Thoracic aorta (tissue), 1 donor: ENCODE measurements around a stretch of chr4.

GRCh38 chr4:147618157-147618793 is 1.1 kb downstream of the TMEM184C start:
- RAMPAGE, long total RNA, result no peak

DNA sequence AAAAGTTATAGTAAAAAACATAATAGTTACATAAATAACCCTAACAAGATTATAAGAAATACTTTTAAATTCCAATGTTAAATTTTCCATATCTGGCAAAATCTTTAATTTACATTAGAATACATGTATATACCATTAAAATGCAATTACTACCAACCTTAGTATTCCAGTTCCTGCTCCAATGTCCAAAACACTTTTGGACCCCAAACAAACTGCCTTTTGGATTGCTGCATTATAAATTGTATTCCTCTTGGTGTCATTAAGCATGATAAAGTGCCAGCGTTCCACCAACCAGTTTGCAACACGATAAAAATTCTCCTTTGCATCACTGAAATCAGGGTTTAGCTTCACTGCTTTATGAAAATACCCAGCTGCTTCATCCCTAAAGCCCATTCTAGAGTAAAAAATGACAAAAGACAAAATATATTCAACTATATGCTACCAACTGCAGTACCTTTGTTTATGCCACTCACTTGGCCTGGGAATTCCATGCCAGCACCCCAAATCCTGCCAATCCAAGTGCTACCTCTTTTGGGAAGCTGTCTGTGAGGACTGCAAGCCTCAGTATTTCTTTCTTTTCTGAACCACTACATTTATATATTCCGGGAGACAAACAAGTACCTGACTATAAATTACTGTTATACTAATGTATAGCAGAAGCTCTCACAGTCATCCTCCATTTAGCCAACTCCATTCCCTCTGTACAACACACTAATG is 10.3 kb downstream of the PRMT9 start:
- RAMPAGE, long total RNA, result start-site peak on the minus strand centred at position 9 of the sequence, 854 bp wide, 12 reads

- RAMPAGE, long total RNA, result no peak
Measured at GRCh38 chr4:147816288-147816742, 84.4 kb downstream of the ARHGAP10 start.

DNA sequence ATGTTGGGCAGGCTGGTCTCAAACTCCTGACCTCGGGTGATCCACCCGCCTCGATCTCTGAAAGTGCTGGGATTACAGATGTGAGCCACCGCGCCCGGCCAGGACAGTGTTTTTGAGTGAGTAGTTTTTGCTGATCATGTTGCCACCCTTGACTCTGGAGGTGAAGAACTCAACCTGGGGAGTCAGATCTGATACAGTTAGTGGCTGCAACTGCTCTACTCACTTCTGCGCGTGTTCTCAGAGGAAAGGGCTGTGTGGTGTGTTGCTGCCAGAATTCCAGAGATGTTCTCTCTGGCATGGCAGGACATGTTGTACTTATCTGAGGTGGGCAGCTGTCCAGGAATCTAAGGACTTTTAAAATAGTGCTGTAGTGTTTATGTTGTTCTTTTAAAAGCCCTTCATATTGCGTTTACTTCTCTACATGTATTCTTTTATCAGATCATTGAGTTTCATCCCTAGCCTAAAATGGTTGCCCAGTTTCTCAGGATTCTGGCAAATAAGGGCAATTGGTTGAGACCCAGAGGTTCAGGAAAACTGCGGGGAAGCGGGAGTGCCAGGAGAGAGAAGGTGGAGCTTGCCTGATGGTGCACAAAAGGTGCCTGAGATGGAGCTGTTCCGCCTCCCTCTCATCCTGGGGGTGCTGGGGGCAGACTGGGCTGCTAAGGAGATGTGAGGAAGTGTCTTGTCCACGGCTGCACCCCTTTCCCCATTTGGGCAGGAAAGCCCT is 97.7 kb downstream of the ARHGAP10 start:
- RAMPAGE, long total RNA, result no peak

DNA sequence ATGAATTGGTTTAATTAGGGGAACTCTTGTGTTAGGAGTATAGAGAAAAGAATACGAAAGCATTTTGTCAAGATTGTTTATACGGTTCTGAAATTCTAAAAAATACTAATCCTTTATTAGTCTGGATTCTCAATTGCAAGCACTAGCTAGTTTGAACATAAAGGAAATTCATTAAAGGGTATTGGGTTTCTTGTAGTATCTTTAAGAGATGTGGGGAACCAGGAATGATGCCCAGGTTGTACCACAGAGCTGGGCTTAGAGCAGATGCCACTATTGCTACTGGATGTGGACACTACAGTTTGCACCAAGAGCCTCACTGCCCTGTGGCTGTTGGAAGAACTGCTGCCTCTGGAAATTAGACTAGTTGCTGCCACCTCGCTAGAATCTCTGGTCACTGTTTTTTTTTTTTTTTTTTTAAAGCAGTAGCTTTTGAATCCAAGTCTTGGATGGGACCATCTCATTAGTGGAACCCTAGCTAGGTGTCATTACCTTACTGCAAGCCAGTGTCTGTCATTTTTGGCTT is 105.4 kb downstream of the ARHGAP10 start:
- RAMPAGE, long total RNA, result no peak

DNA sequence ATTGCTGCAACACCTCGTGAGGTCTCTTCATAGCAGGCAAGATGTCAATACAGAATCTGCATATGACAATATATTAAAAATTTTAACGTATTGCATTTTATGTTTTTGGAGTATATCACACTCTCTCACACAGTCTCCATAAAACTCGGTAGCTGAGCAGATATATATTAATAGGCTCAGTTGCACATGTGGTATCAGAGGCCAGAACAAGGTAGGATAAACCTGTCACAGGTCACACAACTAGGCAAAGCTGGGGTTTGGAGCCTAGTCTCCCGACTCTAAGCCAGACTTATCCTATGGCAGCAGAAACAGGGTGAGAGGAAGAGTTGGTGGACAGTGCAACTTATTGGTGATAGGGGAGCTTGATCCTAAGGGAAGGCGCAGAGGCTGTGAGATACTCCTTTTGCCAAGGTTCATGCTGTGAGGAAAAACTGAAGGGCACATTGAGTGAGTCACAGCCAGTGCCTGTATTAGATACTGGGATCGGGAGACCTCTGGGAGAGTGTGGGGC is 195.6 kb downstream of the ARHGAP10 start:
- RAMPAGE, long total RNA, result start-site peak on the plus strand centred at position 334 of the sequence, 183 bp wide, 35 reads

DNA sequence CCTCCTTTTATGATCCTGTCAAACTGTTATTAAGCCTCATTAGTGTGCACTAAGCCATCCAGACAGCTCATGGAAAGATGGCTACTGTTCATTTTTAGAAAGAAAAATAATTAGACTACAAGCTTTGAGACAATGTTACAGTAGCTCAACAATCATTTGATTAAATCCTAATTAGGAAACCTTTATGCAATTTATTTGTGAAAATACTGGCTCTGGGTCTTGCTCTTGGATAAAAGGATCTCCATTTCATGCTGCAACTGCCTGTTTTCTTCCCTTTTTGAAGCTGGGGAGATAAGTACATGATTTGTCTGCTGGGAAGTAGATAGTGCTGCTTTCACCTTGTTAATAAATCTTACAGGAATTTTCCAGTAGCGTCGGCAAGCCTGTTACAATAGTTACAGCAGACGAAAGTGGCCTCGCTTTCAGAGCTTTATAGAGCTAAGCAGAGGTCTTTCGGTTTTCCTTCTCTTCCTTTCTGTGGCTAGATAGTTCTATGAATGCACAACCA is 237.5 kb downstream of the ARHGAP10 start:
- RAMPAGE, long total RNA, result no peak

DNA sequence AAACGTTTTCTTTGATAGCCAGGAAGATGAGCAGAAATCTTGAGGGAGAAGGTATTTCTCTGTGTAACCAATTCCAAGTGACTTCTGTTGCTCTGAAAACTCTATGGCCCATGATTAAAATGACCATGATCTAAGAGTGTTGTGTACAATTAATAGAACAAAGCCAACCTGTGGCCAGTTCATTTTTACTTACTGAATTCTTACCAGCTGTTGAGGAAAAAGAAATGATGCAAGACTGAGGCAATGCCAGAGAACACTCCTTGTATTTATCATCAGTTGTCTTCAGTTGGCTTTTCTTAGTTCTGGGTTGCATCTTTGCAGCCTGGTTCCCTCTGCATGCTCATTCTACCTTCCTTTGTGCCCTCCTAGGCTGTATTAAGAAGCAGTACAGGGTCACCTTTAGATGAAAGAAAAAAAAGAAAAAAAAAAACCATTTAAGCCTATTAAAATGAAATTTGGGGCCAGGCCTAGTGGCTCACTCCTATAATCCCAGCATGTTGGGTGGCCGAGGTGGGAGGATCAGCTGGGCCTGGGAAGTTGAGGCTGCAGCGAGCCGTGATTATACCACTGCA is 298.7 kb downstream of the ARHGAP10 start:
- RAMPAGE, long total RNA, result no peak

DNA sequence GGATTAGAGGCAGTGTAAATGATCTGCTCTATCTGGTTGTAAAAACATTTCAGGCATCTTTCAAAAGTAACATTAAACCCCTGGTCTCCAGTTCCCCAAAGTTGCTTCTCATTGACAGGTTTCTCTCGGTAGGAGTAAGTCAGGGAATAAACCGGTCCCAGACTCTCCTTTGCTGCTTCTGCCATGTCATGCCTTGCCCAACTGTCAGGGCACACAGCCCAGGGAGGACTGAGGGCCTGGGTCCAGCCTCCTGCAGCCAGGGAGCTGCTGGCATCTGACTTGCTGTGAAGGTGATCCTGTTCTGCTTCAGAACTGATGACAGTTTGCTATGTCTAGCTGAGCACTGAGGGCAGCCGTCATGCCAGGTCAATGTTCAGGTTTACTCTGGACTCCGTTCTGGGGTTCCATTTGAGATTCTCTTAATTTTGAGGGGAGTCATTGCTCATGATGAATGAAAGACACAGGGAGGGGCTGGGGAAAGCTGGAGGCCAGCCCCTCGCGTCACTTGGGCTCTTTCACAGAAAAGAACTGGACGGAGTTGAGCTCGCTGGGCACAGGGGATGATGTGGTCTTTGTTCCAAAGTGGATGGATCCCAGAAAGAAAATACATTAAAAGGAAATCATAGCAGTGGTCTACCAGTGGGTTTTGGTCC is 312.4 kb downstream of the ARHGAP10 start:
- RAMPAGE, long total RNA, result no peak

DNA sequence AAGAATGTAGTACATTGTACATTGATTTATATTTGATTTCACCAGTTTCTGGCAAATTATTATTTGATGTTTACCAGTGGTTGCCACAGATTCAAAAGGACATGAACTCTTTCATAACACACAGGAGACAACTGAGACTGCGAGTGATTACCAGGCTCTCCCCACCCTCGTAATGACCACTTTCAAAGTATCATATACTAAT is 158.5 kb downstream of the NR3C2 start:
- RAMPAGE, long total RNA, result no peak

GRCh38 chr4:148422910-148423796 is 19.1 kb downstream of the NR3C2 start:
- RAMPAGE, long total RNA, result start-site peak on the minus strand at chr4:148423404-148423507, 5 reads; start-site peak on the minus strand at chr4:148423608-148423725, 7 reads

- RAMPAGE, long total RNA, result no peak
Measured at GRCh38 chr4:148434081-148434577, 8.1 kb downstream of the NR3C2 start.

GRCh38 chr4:148445220-148446037 is 3.2 kb upstream of the NR3C2 start:
- RAMPAGE, long total RNA, result start-site peak on the minus strand at chr4:148445250-148445327, 5 reads

DNA sequence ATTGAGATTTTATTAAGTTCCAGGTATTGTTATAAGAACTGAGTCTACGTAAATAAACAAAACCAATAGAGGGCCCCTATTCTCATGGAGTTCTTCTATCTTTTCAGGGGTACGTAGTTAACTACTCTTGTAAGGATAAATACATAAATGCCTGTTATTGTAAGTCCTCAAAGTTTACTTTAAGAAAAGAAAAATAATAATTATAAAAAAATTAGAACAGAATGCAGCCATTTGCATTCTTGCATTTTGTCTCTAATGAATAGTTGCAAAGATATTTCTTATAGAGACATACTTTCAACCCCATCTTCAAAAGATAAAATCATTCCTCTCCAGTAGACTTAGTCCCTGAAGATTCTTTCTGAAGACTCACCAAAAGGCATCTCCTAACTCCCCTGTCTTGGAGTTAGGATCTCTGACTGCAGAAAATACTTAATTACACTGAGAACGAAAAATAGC is 71.6 kb upstream of the NR3C2 start:
- RAMPAGE, long total RNA, result no peak

DNA sequence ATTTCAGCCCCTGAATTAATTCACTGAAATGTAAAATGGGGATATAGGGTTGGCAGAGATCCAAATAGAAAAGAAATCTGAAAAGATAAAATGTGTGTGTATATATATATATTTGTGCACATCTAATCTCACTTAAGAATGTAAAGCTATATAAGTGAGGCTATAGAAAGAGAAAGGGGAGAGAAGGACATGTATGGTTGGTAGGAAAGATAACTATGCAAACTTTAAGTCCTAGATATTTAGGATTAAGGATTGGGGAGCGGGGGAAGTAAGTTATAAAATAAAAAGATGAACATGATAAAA is 608.0 kb upstream of the NR3C2 start:
- RAMPAGE, long total RNA, result no peak

DNA sequence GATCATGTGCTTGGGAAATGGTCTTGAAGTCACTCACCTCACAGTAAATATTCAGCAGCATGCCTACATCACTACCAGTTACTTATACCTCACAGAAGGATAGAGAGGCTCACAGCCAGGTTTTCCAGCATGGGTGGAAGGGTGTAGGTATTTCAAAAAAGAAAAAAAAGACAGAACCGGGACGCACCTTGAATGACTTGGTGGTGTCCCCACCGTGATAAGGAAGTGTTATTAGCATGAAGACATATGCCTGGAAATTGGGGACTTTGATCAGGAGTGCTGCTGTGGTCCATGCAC is 633.6 kb downstream of the IQCM start:
- RAMPAGE, long total RNA, result no peak

- RAMPAGE, long total RNA, result start-site peak on the plus strand at chr4:150078762-150078803, 36 reads
Measured at GRCh38 chr4:150078522-150079109, 371 bp downstream of the DCLK2 start.

DNA sequence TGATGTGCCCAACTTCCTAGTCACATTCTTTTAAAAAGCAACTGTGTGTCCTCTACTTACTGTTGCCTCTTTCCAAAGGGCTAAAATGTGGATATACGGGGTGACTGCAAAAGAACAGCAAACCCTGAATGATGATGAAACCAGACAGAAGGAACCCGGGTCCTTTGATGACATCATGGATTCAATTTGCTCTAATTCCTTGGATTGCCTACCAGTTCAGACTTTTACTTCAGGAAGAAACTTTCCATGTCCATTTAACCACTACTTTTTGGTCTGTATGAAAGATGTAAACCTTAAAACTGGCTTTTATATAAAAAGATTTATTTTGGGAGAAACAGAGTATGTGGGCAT is 190.9 kb upstream of the MAB21L2 start:
- RAMPAGE, long total RNA, result no peak

DNA sequence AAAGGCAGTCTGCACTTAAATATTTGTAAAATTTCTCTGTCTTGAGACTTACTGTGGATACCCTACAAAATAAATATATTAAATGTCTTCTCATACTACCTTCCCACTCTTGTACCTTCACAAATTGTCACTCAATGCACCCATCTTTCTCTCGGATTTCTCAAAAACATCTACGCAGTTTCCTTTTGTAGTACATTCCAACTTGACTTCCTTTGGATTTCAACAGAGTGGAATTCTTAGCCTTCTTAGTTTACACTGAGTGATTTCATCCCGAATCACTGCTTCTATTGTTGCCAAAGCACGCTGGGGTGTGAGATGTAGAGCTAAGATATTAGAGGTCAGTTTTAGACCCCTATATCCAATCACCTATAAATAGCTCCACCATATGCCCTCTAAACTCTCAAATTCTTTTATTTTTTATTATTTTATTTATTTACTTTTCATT is 71.5 kb upstream of the MAB21L2 start:
- RAMPAGE, long total RNA, result no peak

GRCh38 chr4:150641045-150641569 is 59.2 kb downstream of the MAB21L2 start:
- RAMPAGE, long total RNA, result no peak